RPMI7951 (cell line): ENCODE measurements around a stretch of chr15.

DNA sequence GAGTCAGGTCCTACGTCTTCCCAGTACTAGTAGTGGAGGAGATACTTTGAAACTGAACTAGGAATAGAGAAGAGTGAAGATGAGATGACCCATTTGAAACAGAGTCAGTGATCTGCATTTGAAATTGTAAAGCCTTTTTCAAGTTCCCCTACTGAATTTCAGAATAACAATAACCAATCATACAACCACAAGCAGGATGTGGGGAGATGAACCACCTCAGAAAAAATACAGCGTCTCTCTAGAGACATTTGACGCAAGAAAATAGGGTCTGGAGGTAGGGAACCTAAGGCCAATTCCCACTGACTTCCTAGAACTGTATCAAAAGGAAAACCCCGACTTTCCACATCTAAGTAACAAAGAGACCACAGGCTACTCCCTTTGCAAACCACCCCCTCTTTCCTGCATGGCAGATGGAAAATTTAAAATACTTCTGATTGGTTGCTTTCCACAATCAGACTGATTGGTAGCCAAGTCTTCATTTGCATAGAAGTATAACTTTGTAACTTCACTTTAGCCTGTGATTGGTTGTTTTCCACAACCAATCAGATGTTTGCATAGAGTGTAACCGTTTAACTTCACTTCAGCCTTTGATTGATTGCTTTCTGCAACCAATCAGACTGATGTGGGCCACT, 49.9 kb upstream of the NEDD4 start:
- RAMPAGE, long total RNA: no peak

- RAMPAGE, long total RNA: no peak
Measured at GRCh38 chr15:56216417-56217179, 27.1 kb downstream of the RFX7 start.

GRCh38 chr15:57031408-57032019, 113.1 kb downstream of the TCF12 start:
- RAMPAGE, long total RNA: no peak

GRCh38 chr15:57035901-57036388, 117.5 kb downstream of the TCF12 start:
- RAMPAGE, long total RNA: no peak

GRCh38 chr15:57152148-57152607, 224.1 kb upstream of the CGNL1 start:
- RAMPAGE, long total RNA: no peak

- RAMPAGE, long total RNA: no peak
Measured at GRCh38 chr15:57170640-57171373, 205.5 kb upstream of the CGNL1 start.

GRCh38 chr15:57302409-57303004, 73.8 kb upstream of the CGNL1 start:
- RAMPAGE, long total RNA: no peak

- RAMPAGE, long total RNA: no peak
Measured at GRCh38 chr15:57330680-57331091, 45.6 kb upstream of the CGNL1 start.

- RAMPAGE, long total RNA: no peak
Measured at GRCh38 chr15:57382233-57382726, 6.0 kb downstream of the CGNL1 start.

- RAMPAGE, long total RNA: no peak
Measured at GRCh38 chr15:57451912-57452538, 75.7 kb downstream of the CGNL1 start.

- RAMPAGE, long total RNA: no peak
Measured at GRCh38 chr15:57550279-57551105, 41.2 kb upstream of the MYZAP start.

DNA sequence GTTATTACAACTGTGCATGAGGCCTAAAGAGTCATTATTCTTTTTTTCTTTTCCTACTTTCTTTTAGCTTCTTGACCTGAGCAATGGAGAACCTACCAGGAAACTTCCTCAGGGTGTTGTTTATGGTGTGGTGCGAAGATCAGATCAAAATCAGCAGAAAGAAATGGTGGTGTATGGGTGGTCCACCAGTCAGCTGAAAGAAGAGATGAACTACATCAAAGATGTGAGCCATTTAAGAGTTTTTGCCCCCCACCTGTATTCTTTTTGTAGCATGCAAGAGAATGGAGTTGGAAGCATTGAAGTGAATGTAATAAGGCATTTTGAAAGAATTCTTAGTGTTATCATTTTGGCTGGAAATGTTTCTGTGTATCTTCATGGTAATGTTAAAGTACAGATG, 26.3 kb downstream of the MYZAP start:
- RAMPAGE, long total RNA: no peak

GRCh38 chr15:57625632-57626228, 34.0 kb downstream of the MYZAP start:
- RAMPAGE, long total RNA: no peak

GRCh38 chr15:57914288-57915129, 151.0 kb downstream of the ALDH1A2 start:
- RAMPAGE, long total RNA: no peak

GRCh38 chr15:57921361-57921863, 144.1 kb downstream of the ALDH1A2 start:
- RAMPAGE, long total RNA: no peak

DNA sequence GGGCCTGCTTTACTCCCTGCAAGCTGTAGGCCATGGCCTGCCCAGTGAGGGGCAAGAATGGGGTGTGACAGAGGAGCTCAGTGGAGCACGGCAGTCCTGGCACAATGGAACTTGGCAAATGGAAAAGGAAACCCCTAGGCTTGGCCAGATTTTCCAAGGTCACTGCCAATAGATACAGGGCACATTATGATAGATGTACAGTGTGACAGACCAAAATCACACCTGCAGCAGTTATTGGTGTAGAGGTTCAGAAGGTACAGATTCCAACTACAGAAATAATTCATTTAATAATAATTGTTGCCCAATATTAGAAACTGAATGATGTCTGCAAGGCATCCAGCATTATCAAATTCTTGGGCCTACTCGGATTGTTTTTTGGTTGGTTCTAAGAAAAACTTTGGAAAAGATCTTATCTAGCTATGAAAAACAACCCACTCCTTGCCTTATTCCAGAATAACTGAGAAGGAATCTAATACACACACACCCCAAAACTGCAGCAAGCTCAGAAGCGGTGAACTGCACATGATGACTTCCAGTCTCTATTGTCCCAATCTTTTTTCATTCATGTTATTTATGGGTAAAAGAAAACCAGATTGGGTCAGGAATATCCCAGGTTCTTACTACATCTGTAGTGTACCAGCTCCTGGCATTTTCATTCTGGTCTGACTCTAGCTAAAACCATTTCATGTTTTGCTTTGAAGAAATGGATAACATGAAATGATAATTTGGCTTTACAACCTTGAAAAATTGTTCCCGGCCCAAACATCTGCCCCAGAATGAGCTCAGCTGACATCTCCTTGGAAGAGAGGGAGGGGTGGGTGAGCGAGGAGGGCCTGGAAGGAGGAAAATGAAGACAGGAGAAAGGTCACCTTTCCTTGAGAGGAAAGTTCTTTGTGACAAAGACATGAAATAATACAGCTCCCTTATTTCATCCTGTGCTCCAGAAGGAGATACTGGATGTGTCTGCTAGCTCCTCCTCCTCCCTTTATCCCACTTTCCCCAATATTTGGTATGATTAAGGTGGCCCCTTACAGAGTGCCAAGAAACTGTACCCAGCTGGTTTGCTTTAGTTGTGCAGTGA, 111.2 kb downstream of the ALDH1A2 start:
- RAMPAGE, long total RNA: no peak

GRCh38 chr15:58179631-58180221, 41.5 kb downstream of the AQP9 start:
- RAMPAGE, long total RNA: no peak

- RAMPAGE, long total RNA: no peak
Measured at GRCh38 chr15:58241829-58242401, 103.7 kb downstream of the AQP9 start.

- RAMPAGE, long total RNA: no peak
Measured at GRCh38 chr15:58258878-58259215, 120.7 kb downstream of the AQP9 start.

DNA sequence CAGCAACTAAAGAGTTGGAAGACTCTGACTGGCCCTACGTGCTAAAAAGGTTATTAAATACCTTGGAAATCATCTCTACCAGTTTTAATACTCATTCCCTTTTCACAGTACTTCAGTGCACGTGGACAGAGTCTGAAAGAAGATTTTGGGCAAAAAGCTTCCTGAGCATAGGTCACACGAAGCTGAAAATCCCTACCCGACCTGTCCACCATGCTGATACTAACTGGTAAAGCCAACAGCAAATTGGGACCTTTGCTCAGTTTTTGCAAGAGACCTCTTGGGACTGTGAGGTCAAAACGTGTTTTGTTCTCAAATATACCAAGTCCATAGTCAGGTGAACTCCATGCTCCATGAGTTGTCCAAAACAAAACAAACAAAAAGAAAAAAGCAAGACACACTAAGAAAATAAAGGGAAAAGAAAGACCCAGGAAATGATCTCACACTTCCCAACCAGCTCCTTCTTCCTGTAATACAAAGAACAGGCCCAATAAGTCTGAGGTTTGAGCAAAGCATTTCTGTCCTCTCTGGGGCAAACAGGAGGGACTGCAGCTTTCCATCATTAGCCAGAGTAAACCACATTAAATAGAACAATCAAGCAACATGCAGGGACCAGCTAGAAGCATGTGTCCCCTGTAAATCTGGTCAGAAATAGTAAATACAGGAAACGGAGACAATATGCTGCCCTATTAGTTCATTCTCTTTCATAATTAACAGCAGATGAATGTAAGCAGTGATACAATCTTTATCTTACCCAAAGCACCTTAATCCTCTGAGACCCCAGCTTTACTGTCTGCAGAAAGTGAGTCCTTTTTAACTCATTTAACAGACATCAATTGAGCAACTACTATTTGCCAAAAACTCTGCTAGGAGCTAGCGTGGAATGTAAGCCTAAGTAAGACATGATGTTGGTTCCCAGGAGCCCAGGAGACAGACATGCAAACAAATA, 125.1 kb upstream of the LIPC start:
- RAMPAGE, long total RNA: no peak